H7 (cell line): ENCODE data around the genes NBR1 and MPP2.

DNA sequence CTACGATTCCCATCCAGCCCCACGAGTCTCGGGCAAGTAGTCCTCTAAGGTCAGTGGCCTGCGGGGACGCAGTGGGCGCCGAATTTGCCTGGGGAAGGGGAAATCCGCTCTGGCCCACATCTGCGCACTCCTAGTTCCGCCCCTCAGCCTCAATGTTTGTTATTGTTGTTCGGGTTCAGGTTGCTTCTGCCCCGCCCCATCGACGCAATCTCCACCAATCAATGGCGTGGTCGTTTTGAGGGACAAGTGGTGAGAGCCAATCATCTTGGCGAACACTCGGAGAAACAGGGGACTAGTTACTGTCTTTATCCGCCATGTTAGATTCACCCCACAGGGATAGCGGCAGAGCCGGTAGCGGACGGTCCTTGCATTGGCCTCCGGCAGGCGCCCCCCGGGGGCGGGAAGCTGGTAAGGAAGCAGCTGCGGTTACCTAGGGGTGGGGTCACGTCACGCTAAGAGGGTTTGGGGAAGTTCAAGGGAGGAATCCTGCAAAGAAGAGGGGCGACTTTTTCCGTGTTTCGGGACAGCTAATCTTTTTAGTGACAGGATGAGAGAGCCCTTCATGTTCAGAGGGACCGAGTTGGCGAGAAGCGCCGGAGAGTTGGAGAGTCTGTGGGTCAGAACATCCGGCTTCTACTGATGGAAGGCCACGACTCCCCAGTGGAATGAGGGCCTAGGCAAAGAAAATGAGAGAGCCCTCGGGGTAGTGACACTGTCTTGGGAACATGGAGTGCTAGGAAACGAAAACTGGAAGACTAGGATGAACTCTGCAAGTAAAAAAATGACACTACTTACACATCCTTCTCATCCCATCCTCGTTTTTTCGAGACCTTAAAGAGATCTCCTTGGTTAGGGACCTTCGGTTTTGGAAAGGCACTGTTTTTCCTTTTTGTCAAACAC, at the start of gene NBR1:
Gene NBR1, plus strand, starts transcription at position 320 of the 900 bp plus-strand sequence.
- RAMPAGE, long total RNA: start-site peak on the plus strand centred at position 331 of the sequence, 6 bp wide, 111 reads

DNA sequence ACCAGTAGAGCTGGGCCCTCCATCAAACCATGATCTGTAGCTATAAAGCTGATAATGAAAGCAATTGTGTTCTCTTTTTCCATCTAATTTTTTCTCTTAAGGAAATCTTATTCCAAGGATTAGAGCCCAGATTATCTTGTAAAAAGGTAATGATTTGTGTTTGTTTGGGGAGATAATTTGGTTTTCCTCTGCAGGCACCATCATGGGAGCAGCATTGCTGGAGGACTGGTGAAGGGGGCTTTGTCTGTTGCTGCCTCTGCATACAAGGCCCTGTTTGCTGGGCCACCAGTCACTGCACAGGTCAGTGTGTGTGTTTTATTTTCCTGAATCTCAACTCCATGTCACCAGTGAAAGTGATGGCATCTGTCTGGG, 8.2 kb upstream of the TMEM106A start:
- RAMPAGE, long total RNA: no peak

- RAMPAGE, long total RNA: no peak
These were observed 3.3 kb upstream of the CCDC200 start for GRCh38 chr17:43231544-43232336.

- RAMPAGE, long total RNA: no peak
These were observed 23.2 kb upstream of the CCDC200 start for GRCh38 chr17:43251382-43252297.

DNA sequence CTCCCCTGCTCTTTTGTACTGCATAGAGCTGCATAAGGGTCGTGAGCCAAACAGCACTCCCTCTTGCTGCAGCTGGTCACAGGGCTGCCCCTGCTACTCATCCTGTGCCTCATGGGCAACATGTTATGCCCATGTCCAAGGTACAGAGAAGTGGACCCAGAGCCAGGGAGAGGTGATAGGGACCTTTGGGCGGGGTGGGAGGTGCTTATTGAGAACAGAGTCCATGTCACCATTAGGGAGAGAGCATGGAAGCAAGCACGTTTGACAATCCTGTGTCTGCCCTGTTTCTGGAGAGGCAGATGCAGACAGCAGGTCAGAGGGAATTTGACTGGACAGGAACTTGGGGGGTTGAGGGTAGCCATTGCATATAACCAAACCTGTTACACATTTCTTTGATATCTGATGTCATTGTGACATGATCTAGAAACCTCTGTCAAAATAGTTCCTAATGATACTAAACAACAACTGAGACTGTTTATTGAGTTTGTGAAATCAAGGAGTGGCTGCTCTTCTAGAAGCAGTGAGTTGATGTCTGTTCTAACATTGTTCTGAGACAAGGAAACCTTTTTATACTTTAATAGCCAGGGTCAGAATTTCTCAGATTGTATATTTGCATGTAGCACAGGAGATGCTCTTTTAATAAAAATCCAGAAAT, 14.3 kb upstream of the ARL4D start:
- RAMPAGE, long total RNA: no peak

- RAMPAGE, long total RNA: no peak
These were observed 12.6 kb downstream of the ARL4D start for GRCh38 chr17:43411431-43411791.

GRCh38 chr17:43456587-43457457, 27.0 kb upstream of the DHX8 start:
- RAMPAGE, long total RNA: no peak

DNA sequence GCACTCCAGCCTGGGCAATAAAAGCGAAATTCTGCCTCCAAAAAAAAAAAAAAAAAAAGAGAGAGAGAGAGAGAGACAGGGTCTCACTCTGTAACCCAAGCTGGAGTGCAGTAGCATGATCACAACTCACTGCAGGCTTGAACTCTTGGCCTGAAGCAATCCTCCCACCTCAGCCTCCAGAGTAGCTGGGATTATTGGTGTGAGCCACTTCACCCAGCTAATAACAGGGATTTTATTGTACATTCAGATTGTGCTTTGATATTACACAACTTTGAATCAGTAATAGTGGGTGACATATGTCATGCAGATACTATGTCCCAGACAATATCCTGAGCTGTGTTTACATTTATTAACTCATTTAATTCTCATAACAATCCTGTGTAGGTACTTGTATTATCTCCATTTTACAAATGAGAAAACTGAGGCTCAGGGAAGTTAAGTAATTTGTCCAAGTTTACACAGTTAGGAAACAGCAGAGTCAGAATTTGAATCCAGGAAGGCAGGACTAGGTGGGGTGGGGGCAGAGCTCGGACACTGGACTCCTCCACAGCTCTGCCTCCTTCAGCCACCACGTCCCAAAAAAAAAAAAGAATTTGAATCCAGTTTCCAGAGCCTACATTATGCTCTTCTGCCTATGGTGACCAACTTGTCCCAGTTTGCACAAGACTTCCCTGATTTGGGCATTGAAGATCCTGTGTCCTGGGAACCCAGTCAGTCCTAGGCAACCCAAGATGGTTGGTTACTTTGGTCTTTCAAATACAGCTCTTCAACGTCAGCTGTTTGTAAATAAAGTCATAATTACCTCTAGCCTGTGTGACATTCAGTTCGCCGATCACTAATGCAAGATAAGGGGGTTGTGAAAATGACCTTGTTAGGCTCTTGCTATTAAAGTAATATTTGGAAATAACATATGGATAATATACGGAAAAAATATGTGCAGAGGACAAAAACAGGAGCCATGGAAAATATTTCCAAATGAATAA, 19.5 kb upstream of the DHX8 start:
- RAMPAGE, long total RNA: no peak

DNA sequence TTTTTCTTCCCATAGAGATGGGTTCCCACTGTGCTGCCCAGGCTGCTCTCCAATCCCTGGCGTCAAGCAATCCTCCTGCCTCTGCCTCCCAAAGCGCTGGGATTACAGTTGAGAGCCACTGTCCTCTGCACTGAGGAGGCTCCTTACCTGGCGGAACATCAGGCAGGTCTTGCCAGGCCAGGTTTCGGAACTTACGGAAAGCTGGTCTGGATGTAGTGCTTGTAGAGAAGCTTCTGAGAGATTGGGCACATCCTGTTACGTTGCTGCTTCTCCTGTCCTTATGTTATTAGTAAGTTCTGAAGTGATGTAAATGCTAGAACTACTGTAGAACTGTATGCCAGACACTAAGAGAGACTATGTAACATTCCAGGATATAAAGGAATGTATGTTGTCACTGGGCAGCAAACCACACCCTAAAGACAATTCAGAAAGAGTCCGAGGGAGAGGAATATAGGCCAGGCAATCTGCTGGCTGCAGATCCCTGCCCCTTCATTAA, 21.1 kb downstream of the ETV4 start:
- RAMPAGE, long total RNA: no peak

- RAMPAGE, long total RNA: no peak
These were observed 45.8 kb upstream of the ETV4 start for GRCh38 chr17:43591594-43592638.

DNA sequence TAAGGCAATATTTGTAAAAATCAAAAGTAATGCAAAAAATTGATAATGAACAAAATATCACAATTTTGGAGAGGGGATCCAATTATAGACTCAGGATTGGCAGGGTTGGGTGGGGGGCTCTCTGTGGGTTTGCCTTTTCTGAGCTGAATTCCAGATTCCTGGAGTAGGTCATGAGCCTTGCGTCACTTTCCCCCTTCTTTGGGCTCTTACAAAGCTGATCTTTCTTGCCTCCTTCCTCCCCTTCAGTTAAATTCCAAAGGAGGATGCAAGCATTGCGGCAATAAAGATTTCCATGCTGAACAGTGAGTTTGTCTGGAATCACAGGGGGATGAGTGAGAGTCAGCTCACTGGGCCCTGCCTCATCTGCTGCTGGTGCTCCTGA, 3.2 kb downstream of the MEOX1 start:
- RAMPAGE, long total RNA: no peak

GRCh38 chr17:43658913-43659515, 2.7 kb downstream of the MEOX1 start:
- RAMPAGE, long total RNA: no peak

GRCh38 chr17:43771329-43771821, 7.4 kb downstream of the DUSP3 start:
- RAMPAGE, long total RNA: no peak

DNA sequence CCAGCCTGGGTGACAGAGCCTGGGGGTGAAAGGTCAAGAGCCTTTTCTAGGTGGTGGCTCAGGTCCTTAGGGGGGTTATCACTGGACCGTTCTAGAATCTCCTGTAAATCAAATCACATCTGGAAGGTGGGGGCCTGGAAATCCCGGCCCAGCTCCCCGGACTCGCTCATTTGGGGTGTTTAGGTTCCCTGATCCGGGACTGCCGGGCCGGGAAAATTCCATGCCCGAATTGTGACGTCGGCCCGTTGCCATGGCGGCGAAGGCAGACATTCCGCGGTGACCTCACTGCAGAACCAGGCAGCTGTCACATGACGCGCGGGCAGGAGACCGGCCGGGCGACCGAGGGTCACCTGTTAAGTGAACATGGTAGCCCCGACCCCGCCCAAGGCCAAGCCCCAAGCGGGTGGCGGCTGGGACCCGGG, 643 bp downstream of the DUSP3 start:
- RAMPAGE, long total RNA: no peak

- RAMPAGE, long total RNA: no peak
These were observed at the start of gene MPP2 for GRCh38 chr17:43907308-43908069. Gene MPP2, minus strand, starts transcription at chr17:43907536.

DNA sequence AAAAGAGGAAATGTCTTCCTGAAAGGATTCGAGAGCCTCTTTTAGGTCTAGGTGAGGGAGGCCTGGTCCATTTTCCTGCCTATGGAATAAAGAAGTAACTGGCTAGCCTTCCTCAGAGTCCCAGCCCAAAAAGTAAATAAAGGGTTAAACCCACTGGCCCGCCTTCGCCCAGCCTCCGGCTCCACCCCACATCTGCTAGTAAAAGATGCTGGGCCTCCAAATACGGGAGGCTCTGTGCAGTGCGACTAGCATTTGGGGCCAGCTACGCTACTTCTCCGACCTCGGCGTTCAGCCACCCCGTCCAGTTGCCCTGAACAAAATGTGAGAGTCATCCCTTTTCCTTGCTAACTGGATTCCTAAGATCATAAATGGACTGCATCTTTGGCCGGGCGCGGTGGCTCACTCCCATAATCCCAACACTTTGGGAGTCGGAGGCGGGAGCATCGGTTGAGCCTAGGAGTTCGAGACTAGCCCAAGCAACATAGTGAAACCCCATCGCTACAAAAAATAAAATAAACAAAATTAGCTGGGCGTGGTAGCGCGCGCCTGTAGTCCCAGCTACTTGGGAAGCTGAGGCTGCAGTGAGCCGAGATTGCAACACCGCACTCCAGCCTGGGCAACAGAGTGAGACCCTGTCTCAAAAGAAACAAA, 859 bp upstream of the MPP2 start:
- RAMPAGE, long total RNA: no peak

- RAMPAGE, long total RNA: no peak
These were observed 14.4 kb downstream of the PPY start for GRCh38 chr17:43928014-43928213.

DNA sequence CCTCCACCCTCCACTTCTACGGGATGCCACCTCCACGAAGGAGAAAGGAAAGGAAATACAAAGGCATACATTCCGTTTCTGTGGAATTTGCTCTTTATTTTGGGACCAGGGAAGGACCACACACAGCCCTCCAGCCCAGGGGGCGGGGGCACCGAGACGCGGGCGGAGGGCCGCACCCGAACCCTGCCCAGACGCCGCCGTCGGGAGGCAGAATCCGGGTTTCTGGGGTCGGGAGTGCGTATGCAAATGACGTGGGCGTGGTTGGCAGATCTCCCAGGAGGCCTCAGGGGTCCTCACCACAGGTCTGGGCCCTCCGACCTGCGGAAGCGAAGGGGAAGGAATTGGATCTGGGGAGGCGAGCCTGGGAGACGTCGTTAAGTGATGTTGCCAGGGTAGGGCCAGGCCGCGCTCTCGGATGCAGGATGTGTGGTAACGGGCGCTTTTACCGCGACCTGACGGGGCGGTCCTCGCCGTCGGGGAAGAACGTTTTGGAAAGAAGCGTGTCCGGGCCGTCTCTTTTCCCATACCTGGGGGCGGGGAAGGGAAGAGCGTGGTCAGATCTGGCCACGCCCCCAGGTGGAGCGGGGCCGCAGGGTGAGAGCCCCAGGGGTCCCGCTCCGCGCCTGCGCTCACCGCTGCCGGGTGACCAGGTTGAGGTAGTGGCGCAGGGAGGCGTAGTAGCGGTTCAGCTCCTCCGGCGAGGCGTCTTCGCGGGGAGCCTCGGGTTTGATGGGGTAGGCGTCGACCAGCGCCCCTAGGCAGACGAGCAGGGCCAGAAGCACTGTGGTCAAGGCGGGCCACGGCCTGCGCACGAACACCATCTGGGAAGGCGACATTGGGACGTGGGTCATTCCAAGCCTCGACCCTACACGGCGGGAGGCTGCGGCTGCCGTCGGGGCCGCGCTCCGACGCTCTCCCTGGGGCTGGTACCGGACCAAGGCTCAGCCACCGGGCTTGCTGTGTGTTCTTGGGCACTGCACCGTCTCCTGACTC, 781 bp downstream of the PYY start:
- RAMPAGE, long total RNA: no peak

DNA sequence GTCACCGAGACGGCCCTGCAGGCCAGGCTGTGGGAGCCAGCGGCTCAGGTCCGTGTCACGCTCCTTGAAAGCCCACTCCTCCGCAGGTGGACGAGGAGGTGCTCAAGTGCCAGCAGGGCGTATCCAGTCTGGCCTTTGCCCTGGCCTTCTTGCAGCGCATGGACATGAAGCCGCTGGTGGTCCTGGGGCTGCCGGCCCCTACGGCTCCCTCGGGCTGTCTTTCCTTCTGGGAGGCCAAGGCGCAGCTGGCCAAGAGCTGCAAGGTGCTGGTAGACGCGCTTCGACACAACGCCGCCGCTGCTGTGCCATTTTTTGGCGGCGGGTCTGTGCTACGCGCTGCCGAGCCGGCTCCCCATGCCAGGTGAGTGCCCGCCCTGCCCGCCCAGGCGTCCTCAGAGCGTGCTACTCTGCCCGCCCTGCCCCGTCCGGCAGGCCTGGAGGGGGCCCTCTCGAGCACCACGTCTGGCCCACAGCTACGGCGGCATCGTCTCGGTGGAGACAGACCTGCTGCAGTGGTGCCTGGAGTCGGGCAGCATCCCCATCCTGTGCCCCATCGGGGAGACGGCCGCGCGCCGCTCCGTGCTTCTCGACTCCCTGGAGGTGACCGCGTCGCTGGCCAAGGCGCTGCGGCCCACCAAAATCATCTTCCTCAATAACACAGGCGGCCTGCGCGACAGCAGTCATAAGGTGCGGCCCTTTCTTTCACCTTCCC, 1.3 kb downstream of the NAGS start:
- RAMPAGE, long total RNA: no peak

- RAMPAGE, long total RNA: no peak
These were observed 13.4 kb downstream of the LSM12 start for GRCh38 chr17:44052959-44053513.